Right common carotid artery plus branches (tissue), 1 donor: ENCODE measurements around the gene CNEP1R1.

GRCh38 chr16:49754549-49755218, 101.2 kb downstream of the ZNF423 start:
- PRO-cap = unidirectional peak, plus-strand start at chr16:49754997

DNA sequence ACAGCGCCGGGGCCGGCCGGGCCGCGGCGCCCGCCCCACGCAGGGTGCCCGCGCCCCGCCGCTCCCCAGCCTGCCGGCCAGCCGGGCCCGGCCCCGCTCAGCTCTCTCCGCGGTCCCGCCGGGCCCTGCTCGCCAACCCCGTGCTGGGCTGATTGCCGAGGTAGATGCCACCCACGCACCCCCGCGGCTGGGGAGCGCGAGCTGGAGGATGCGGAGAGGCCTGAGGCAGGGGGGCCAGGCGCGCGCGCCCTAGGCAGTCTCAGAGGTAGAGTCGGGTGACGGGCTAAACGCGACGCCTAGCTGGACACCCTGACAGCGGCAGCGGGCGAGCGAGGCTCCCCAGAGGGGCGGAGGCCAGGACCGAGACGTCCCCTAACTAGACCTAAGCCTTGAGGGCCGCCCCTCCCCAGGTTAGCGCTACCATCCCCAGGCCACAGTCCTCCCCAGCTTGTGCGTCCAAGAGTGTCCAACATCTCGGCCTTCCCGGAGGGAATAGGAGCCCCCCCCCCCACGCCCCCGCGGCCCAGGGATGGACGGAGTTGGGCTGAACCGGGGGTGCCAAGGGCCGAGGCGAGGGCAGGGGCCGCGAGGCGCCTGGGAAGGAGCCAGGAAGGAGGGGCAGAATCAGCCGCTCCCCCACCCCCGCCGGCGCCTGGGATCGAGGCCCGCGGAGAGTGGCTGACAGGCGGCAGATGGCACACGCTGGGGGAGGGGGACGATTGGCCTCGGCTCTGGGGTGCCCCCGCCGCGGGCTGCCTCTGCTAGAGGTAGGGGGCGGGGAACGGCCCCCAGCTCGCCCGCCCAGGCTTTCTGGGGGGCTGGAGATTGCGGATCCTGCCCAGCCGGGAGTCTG, 2.5 kb upstream of the ZNF423 start:
- PRO-cap = bidirectional peak, plus-strand start at position 290 of the sequence, minus-strand start at position 99 of the sequence; bidirectional peak, plus-strand start at position 658 of the sequence, minus-strand start at position 464 of the sequence

DNA sequence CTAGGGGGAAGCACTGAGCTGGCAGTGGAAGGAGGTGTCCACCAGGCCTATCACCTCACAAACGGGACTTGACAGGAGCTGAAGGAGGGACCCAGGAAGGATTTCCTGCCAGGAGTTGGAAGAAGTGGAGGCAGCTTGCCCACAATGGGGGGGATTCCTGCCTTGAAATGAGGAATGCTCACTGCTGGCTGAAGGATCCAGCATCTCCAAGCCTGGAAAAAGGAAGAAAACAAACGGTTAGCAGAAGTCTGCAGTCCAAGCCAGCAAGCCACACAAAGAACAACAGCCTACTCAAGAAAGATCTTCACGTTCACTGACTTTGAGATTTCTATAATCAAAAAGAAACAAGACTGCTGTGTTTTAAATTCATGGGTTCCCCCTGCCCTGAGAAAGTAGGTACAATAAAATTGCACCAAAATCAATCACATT, 67.0 kb upstream of the CNEP1R1 start:
- PRO-cap = no peak

- PRO-cap = unidirectional peak, plus-strand start at chr16:50025225
These were observed at the start of gene CNEP1R1 for GRCh38 chr16:50024835-50025369. CNEP1R1 (plus strand) TSS chr16:50025225.

DNA sequence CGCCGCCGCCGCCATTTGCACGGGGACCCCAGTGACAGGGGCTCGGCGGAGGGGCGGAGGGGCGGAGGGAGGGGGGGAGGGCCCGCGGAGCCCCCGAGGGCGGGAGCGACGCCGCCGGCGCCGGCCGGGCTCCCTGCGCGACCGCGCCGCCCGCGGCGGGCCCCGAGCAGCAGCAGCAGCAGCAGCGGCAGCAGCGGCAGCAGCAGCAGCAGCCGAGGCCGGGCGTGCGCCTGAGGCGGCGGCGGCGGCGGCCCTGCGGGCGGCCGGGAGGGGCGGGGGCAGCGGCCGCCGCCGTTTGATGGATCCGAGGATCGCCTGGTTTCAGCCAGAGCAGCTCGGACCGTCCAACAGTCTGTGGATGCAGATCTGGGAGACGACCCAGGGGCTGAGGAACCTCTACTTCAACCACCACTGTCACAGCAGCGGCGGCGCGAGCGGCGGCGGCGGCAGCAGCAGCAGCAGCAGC, 251 bp downstream of the TENT4B start:
- PRO-cap = unidirectional peak, plus-strand start at position 328 of the sequence

- PRO-cap = no peak
These were observed 41.6 kb upstream of the ADCY7 start for GRCh38 chr16:50224749-50225074.

- PRO-cap = no peak
These were observed 30.8 kb upstream of the ADCY7 start for GRCh38 chr16:50235304-50236156.

GRCh38 chr16:50300623-50301143, 34.3 kb downstream of the ADCY7 start:
- PRO-cap = no peak

GRCh38 chr16:50313555-50314005, 47.2 kb downstream of the ADCY7 start:
- PRO-cap = no peak

DNA sequence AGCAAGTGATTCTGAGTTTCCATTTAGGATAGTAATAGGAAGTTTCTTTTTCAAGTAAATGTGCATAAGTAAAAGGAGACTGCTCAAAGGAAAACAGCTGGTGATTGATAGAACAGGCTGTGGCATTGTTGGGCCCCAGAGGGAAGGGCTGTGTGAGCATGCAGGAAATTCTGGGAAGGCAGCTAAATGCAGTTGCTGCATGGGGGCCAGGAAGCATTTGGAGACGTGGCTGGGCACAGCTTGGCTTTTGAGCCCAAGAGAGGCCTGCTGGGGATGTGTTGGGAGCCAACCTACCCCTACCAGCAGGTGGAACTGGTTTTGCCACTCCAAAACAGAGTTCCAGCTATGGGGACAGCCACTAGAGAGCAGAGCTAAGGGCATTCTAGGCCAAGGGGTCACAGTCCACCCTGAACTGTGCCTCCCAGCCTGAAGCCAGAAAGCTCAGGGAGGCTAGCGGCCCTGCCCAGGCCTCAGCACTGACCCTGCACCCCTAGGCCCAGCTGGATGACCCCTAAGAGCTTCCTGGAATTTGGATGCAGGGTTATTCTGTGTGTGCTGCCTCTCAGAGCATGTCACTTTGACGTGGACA, 12.5 kb downstream of the SNX20 start:
- PRO-cap = no peak

- PRO-cap = no peak
These were observed 1.4 kb upstream of the CYLD start for GRCh38 chr16:50740497-50740834.

- PRO-cap = bidirectional peak, plus-strand start at chr16:50741874, minus-strand start at chr16:50741703
These were observed 493 bp upstream of the CYLD start for GRCh38 chr16:50741200-50741986.

DNA sequence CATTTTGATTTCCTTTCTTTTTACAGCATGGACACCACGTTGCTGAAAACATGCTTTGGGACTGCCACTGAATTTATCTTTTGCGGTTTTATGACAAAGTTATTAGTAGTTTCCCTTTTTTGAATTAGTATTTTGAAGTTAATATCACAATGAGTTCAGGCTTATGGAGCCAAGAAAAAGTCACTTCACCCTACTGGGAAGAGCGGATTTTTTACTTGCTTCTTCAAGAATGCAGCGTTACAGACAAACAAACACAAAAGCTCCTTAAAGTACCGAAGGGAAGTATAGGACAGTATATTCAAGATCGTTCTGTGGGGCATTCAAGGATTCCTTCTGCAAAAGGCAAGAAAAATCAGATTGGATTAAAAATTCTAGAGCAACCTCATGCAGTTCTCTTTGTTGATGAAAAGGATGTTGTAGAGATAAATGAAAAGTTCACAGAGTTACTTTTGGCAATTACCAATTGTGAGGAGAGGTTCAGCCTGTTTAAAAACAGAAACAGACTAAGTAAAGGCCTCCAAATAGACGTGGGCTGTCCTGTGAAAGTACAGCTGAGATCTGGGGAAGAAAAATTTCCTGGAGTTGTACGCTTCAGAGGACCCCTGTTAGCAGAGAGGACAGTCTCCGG, 7.8 kb downstream of the CYLD start:
- PRO-cap = no peak

DNA sequence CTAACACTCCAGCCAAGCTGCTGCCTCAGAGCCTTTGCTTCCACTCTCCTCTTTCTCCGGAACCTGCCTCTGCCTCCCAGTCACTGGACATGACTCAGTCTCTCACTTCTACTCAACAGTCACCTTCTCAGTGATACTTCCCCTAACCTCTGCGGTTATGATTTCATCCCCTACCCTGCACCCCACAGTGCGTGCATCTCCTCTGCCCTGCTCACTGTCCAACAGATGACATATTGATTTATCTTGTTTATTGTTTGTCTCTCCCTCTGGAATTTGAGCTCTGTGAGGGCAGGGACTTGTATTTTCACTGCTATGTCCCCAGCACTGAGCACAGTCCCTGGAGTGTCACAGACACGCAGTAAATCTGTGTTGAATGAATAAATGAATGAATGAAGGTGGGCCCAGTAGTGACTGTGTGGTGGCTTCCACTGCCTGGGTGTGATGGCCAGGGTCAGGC, 100.7 kb downstream of the CYLD start:
- PRO-cap = no peak

DNA sequence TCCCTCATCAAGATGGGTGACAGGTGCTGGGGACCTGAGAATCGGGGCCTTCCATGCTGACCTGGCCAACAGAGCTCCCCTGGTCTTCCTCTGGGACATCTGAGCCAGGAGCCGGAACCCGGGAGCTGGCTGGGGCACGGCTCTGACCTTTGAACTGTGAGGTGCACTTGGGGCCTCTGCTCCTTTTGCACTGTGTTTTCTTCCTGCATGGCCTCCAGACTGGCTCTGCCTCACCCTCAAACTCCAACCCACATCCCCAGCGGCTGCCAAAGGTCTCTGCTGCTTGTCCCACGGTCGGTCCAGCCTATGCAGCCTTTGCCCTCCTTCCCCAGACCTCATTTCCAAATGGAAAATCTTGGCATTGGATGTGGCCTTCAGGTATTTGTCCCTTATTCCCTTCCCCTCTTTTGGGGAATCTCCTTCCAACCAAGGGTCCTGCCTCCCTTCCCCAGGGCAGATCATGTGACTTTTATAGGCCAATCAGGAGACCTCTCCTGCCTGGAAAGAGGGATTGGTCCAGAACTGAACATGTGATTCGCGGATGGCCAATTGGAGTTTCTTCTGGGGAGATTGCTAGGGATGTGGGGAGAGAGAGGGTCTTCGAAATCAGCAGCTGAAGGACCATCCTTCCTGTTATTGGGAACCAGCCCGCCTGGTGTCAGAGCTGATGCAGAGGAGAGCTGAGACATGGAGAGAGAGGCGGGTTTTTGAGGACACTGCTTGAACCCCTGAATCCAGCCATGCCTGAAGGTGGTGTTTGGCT, 117.9 kb downstream of the CYLD start:
- PRO-cap = no peak

DNA sequence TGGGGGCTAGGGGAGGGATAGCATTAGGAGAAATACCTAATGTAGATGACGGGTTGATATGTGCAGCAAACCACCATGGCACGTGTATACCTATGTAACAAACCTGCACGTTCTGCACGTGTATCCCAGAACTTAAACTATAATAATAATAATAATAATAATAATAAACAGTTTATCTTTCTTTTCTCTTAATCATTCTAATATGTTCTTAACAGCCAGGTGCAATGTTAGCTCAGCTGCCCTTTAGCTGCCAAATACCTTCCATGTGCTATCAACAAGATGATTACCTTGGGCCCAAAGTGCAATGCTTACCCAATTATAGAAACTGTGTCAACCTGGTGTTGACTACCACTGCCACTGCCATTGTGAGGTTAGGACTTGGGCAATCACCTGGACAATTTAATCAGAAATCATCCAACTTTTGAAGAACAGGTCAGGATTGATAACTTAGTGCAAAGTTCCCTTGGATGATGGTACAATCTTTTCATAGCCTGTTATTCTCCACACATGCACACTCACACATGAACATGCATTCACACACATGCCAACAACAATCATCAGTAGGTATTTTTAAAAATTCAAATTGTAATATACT, 371.8 kb upstream of the SALL1 start:
- PRO-cap = no peak

DNA sequence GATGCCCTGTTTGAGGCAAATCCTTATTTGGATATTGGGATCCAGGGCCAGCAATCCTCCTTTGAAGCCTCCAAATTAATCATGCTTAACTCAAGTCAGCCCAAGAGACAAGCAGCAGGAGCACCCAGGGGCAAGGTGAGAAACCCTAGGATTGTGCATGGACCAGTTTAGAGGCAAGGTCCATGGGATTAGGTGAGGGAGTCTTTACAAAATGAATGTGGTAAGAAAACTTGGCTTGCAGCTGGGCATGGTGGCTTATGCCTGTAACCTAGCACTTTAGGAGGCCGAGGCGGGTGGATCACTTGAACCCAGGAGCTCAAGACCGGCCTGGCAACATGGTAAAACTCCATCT, 6.6 kb downstream of the CHD9NB start:
- PRO-cap = no peak

- PRO-cap = unidirectional peak, plus-strand start at chr16:53055261; bidirectional peak, plus-strand start at chr16:53055825, minus-strand start at chr16:53055713
These were observed 568 bp downstream of the CHD9 start for GRCh38 chr16:53055086-53056031.

DNA sequence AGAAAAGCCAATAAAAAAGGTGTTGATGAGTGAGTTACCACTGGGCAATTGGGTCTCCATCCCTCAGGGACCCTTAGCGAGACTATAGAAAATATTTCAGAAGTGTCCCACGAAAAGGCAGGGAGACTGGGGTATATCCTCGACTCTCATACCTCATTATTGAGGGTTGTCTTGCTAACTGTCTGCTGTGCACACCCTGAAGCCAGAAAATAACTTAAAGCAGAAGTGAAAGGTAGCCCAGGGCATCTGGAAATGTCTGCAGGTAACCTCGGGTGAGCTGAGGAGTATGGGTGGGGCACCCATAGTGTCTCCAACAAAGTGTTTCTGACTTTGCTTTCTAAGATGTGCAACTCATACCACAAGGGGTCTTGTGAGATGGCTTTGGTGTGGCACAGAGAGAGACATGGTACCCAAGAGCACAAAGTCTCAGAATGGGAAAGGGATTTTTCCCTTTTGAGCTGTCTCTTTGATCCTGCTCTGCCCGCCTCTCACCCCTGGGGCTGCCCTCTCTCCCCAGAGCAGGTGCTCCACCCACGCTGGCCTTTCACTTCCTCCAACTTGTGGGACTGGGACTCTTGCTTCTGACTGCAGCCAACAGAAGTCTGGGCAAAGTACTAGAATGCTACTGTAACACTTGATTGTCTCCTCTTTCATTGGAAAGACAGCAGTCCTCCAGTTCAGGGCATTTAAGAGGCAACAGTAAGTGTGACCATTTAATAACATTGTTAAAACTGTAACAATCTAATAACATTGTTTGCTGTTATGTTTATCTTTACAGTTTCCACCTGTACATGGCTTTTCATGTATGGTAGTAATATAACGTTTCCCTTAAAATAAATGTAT, 7.0 kb downstream of the CHD9 start:
- PRO-cap = no peak

DNA sequence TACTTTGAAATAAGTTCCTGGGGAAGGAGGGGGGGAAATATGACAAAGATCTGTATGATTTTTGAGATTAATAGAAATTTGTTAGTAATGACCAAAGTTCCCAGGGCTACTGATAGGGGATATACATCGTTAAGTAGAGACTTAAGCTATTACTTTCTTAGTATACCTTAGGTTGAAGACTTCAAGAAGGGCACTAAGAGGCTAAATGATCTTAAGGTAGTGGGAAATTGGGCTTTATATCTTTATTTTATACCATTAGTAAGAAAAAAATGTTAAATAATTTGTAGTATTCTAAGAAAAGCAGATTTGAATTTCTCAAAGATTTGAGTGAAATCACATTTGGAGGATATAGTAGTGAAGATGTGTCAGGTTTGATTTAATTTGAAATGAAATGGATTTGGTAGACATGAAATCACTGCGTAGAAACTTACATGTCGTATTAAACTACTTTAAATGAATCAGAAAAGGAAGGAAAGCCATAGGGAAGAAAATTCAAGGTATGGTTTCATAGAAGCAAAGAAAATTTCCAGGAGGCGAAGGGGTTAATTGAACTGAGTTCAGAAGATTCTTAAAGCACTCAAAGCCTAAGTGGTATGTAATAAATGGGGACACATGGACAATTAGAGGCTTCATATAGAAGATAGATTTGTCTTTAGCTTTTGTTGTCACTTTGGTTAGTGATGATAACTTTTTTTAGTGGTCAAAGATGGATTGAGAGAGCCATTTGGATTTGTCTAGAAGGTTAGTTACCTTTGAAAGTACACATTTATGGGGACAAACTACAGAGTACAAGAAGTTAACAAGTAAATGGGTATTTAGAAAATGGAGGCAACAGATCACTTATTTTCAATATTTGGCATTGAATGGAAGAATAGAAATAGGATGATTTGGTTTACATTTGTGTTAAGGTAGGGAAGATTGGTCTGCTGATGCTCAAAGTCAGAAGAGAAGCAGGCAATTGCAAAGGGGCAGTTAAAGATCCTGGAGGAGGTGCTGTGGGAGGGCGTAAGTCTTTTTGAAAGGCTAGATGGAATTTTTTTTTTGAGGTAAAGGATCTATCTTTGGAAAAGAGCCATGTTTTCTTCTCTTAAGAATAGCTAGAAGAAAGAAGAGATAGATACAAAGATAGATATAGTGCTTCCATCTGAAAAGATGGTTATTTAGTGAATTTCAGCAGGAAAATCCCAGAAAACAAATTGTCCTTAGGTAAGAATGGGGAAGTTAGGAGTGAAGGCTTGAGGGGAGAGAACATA, 83.6 kb downstream of the CHD9 start:
- PRO-cap = no peak